HTR-8/SVneo (cell line): ENCODE measurements around a stretch of chr2.

- RRBS: no CpG with 5 or more reads among the region's 3 CpGs
Observed at GRCh38 chr2:99815641-99816522, 326.1 kb upstream of the REV1 start.

DNA sequence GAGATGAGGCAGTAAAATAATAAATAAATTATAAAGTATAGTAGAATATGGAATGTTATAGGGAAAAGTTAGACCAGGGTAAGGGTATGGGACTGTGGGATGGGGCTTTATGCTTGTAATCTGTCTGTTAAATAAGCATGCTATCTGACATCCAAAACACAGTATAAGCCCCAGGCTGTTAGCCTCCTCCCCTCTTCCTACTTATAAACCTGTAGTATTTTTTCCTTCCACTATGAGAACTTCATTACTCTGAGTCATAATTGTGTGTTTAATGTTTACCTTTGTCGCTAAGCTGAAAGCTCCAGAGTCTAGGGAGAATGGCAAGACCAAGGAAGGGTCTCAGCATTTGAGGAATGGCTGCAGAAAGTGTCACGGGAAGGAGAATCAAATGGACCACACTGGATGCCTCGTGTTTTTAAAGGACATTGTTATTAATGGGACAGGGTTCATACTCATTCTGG, 292.4 kb downstream of the AFF3 start:
- RRBS: no CpG with 5 or more reads among the region's 3 CpGs

GRCh38 chr2:100011450-100011960, 130.9 kb downstream of the AFF3 start:
- RRBS: no CpG with 5 or more reads among the region's 4 CpGs

DNA sequence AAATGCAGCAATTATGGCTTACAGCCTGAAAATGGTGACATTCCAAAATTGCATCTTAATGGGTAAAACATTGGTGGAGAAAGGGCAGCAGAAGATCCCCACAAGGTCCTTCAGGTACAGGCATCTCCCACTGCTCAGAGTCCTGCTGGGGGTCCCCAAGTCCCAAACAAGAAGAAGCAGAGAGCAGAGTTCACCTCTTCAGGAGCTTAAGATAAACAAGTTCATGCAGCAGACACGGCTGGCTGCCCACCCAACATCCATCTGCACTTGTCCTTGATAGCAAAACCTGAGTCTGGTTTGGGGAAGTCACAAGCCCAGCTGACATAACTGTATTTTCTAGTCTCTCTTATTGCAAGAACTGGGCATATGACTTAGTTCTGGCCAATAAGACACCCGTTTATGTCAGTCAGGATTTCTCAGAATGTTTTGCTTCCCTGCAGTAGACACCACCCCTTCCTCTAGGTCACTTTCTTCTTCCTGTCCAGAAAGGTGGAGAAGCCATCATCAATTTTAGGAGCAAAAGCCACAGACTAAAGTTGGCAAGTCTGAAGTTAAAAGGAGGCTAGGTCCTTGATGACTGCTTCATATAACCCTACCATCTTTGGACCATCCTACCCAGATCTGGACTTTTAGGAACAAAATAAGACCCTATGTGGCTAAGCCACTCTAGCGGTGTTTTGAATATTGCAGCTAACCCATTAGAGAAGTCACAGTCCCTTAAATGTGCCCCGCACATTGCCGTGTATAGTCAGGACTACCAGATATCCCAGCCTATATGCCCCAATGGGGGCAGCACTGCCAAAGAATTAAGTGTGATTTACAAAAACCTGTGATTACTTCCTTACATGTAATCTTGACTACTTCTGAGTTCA, 31.6 kb downstream of the AFF3 start:
- RRBS: no CpG with 5 or more reads among the region's 5 CpGs

DNA sequence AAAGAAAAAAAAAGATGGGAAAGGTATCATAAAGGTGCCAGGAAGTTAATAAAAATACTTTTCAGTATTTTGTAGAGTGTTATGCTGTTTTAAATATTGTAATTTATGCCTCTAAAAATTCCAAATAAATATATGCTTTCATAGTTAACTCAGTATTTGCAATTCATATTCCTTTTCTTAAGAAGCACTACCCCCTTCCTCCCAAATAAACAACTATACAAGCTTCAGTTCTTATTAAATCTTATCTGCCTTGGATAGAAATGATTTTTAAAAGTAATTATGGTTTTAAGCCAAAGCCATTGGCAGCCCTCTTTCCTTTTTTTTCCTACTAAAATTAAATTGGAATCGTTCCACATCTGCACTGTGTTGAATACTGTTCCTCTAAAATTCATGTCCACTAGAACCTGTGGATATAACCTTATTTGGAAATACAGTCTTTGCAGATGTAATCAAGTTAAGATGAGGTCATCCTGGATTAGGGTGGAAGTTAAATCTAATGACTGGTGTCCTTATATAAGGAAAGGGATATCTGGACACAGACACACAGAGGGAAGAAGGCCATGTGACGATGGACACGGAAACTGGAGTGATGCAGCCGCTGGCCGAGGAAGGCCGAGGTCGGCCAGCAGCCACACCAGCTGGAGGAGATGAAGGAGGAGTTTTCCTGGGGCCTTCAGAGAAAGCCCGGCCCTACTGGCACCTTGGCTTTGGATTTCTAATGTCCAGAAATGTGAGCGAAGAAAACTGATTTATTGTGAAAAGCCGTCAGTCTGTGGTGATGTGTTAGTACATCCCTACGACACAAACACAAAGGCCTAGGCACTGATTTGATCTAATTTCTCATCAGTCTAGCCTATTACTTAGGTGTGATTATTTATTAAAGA, 49.5 kb downstream of the LONRF2 start:
- RRBS: no CpG with 5 or more reads among the region's 11 CpGs

- RRBS: no CpG with 5 or more reads among the region's 10 CpGs
Observed at GRCh38 chr2:100291774-100292705, 30.3 kb downstream of the LONRF2 start.

DNA sequence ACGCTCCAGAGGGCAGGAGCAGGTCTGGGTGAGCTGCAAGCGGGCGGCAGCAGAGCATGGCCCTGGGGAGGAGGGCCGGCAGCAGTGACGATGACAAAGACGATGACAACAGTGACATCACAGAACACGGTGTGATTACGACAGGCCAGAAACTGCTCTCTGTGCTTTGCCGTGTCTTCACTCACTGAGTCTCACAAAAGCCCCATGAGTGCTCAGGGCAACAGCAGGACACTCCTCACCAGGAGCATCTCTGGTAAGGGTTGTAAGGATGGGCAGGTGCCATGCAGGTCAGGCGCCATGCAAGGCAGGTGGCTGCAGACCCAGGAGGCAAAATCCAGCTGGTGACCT, 23.2 kb downstream of the CHST10 start:
- RRBS: no CpG with 5 or more reads among the region's 10 CpGs

- RRBS: 5% methylated on average over 1 of the region's 44 CpGs
Observed at GRCh38 chr2:101002454-101003631, 754 bp downstream of the RPL31 start.

- RRBS: no CpG with 5 or more reads among the region's 14 CpGs
Observed at GRCh38 chr2:101109461-101110251, 41.5 kb downstream of the TBC1D8 start.

GRCh38 chr2:101124050-101124277, 27.2 kb downstream of the TBC1D8 start:
- RRBS: no CpG with 5 or more reads among the region's 1 CpG

- RRBS: 4% methylated on average over 2 of the region's 13 CpGs
Observed at GRCh38 chr2:101124368-101125795, 26.3 kb downstream of the TBC1D8 start.

GRCh38 chr2:101139142-101140133, 11.7 kb downstream of the TBC1D8 start:
- RRBS: no CpG with 5 or more reads among the region's 11 CpGs

GRCh38 chr2:101150466-101151328, 485 bp downstream of the TBC1D8 start:
- RRBS: 3% methylated on average over 39 of the region's 97 CpGs

- RRBS: no CpG with 5 or more reads among the region's 6 CpGs
Observed at GRCh38 chr2:101180057-101180468, 28.9 kb upstream of the TBC1D8 start.

DNA sequence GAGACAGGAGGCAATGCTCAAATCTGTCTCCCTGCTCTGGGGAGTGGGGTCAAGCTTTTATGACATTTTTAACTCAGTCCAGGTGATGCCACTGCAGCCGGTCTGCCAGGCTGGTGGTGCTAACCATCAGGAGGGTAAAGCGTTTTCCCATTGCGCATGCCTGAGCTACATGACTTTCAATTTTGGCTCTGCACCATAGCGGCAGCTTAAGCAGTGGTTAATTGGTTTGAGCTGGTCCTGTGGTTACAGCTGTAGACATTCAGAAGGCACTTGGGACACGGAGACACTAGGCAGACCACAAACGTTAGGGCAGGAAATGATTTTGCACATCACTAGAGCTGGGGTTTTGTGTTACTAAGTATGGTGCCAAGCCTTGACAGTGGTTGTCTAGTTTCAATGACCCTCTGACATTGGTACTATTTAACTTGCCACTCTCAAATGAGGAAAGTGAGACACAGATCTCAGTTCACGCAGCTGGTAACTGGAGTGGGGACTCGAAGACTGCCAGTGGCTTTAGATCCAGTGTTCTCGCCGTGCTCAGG, 28.9 kb upstream of the CNOT11 start:
- RRBS: no CpG with 5 or more reads among the region's 10 CpGs

- RRBS: no CpG with 5 or more reads among the region's 2 CpGs
Observed at GRCh38 chr2:101263679-101264199, 11.1 kb downstream of the CNOT11 start.

GRCh38 chr2:101265750-101266464, 13.2 kb downstream of the CNOT11 start:
- RRBS: no CpG with 5 or more reads among the region's 14 CpGs

DNA sequence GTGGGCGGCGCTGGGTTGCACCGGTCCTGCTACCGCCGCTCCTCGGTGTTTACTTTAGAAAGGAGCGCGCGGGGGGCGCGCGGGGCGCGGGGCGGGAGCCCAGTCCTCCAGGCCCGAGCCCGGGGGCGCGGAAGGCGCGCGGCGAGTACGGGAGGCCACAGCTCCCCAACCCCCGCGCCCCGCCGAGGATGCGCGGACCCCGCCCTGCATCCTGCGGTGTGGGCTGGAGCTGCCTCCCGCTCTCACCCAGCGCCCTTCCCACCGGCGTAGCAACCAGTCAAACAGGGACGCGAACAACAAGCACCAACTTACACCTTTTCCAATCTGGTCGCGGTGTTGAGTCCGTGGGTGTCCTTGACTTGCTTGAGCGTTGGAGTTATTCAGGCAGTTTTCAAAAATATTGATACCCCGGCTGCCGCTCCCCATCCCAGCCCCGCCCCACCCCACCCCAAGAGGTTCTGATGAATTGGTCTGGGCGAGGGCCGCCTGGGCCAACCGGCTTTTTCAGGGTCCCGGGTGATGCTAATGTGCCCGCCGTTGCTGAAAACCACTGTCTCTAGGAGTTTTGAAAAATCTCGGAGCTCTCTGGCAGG, 492 bp downstream of the RFX8 start:
- RRBS: 60% methylated on average over 16 of the region's 52 CpGs

DNA sequence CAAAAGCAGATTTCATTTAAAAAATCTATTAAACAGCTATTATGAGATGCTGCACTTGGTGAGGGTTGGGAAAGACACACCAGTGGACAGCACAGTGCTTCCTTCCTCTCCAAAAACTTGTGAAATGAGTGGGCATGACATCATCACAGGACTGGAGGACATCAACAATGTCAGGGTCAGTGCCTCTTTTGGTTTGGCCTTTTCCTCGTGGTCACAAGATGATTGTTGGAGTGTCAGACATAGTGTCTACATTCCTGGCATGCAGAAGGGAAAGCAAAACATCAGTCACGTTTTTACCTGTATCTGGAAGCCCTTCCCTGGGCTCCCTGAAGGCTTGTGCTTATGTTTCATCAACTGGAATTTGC, 49.6 kb downstream of the IL1R2 start:
- RRBS: no CpG with 5 or more reads among the region's 2 CpGs

DNA sequence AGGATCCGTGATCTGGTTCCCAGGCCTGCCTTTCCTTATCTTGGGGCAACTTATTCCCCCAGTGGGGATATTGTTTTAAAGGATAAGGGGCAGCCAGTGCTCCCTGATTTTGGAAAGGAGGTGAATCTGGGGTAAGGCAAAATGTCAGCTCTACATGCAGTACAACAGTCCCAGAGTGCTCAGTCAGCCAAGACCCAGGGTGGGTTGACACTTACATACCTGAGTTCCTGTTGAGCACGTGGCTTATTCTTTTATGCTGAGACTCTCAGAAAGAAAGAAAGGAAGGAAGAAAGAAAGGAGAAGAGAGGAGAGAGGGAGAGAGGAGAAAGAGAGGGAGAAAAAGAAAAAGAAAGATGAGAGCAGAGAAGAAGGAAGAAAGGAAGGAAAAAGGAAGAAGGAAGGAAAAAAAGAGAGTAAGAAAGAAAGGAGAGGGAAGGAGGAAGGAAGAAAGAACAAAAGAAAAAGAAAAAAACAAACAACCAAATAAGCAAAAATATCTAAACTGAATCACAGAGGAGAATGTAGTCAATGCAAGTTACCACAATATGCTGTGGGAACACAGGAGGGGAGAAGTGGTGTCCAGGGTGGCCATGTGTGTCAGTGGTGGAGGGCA, 50.3 kb downstream of the IL1R2 start:
- RRBS: no CpG with 5 or more reads among the region's 2 CpGs